ENCODE results near the gene KCTD21.

GRCh38 chr11:77407490-77407948 lies 66.4 kb downstream of the PAK1 start:
- PRO-cap: bidirectional peak, plus-strand start at chr11:77407865, minus-strand start at chr11:77407702
- RAMPAGE, long total RNA, 4 experiments: no peak in any of the 4 experiments

- PRO-cap: unidirectional peak, plus-strand start at chr11:77470699
- RAMPAGE, long total RNA, 4 experiments: no peak in any of the 4 experiments
Measured at GRCh38 chr11:77470299-77471056, 3.4 kb downstream of the PAK1 start.

DNA sequence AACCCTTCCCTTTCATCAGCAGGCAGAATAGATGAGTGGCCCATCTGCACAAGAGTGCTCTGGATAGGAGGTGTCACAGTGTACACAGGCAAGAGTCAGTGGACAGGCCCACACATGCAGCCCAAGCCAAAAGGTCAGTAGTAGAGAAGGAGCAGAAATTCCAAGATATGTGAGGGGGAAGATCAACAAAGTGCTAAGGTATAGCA lies 29.0 kb upstream of the AQP11 start:
- PRO-cap: no peak
- RAMPAGE, long total RNA, 4 experiments: no peak in any of the 4 experiments

DNA sequence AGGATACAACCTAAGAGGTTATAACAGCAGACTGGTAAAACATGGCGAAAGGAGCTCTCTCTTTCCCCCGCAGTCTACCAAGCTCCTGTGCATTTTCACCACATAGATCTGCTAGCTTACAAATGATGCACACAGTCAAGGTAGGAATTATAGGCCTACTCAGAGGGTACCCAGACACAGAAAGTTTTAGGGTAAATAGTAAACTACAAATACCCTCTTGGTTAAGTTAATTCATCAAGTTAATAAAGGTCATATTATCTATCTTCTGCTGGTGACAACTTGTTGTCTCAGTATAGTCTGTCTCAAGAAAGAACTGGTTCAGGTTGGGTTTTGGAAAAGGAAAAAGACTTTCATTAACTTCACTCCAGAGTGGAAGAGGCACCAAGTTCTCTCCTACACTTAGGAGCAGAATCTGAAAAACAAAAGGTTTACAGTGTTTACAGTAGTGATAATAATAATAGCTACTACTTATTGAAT lies 21.3 kb downstream of the CLNS1A start:
- PRO-cap: no peak
- RAMPAGE, long total RNA, 4 experiments: no peak in any of the 4 experiments

GRCh38 chr11:77636602-77637334 lies 826 bp downstream of the CLNS1A start:
- PRO-cap: no peak
- RAMPAGE, long total RNA, 4 experiments: no peak in any of the 4 experiments

DNA sequence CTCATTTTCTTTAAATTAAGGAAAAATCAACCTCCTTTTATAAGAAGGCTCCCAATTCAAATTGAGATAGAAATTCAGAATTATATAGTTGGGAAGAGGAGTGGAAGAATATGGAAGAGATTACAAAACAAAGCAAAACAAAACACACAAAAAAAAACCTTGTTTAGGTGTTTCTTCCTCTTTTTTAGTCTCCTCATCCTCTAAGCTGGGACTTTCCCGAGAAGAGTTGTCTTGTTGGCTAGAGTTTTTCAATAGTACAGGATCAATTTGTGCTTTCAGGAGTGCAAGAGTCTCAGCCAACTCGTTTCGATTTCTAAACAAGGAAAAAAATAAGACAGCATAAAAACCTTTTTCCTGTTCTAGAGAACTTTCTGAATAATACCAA lies 87.8 kb upstream of the CLNS1A start:
- PRO-cap: no peak
- RAMPAGE, long total RNA, 4 experiments: no peak in any of the 4 experiments

GRCh38 chr11:77819052-77819785 lies 1.3 kb downstream of the RSF1 start:
- PRO-cap: unidirectional peak, plus-strand start at chr11:77819478; bidirectional peak, plus-strand start at chr11:77819553, minus-strand start at chr11:77819525
- RAMPAGE, long total RNA, 4 experiments: no peak in any of the 4 experiments

DNA sequence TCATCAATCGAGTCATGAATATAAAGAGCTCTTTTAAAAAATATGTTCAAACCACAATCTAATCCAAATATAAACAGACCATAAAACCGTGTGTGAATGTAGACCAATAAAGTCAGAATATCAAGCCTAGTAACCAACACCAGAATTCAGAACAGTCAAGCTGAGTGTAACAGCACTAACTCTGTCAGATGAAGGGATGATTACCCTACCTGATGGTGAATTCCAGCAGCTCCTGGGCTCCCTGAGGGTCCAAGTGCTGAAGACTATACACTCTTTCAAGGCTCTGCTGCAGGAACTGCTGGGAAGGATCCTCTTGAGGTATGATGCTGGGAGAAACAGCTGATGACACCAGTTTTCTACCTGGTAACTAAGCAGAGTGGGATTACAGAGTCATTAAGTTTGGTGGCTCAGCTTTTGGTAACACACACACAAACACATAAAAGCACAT lies 75.8 kb downstream of the INTS4 start:
- PRO-cap: no peak
- RAMPAGE, long total RNA, 4 experiments: no peak in any of the 4 experiments

DNA sequence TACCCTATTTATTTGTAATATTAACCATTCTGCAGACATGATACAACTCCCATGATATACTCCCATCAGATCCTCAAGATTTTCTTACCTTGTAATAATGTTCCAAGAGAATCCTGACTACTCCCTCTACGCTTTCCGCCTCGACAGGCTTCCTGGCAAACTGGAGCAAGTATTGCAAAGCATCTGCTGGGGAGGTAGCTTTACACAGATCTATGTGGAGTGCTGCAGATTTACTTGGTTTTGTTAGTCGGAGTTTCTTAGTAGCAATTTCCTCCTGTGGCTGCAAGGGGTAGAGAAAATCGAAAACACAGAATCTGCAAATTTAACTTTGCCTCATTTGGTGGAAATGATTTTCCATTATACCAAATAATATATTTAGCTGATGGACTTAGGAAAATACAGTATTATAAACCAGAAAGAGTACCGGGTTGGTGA lies 3.4 kb downstream of the INTS4 start:
- PRO-cap: no peak
- RAMPAGE, long total RNA, 4 experiments: no peak in any of the 4 experiments

GRCh38 chr11:78036860-78037625 lies 14.0 kb upstream of the KCTD14 start:
- PRO-cap: no peak
- RAMPAGE, long total RNA, 4 experiments: no peak in any of the 4 experiments

GRCh38 chr11:78039856-78040866 lies 17.1 kb upstream of the KCTD14 start:
- PRO-cap: no peak
- RAMPAGE, long total RNA, 4 experiments: no peak in any of the 4 experiments

DNA sequence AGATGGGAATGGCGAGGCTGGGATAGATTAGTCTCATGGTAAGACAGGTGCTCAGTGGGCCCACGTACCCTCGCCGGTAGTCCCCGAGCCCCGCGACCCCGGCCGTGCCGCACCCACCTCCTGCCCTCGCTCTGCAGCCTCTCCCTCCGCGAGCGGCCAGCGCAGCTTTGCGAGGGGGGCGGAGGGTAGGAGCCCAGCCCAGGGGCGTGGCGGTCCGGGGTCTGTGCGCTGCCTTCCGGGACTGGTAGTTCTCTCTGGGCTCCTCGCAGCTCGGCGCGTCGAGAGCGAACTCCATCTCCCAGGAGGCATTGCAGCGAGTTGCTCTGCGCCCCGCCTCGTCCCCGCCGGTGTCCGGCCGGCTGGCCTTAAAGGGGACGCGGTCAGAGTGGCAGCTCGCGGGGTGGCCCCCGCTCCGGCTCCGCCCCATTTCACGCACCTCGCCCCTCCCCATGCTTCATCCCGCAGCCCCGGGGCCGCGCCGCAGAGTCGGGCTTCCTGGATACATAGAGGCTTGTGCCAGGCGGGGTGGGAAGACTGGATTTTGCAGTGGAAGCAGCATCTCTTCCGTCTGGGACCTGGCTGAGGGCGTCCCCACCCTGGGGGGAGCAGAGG lies at the start of gene KCTD21:
TSS of gene KCTD21 (minus strand) at position 171 of the 612 bp plus-strand sequence.
- PRO-cap: bidirectional peak, plus-strand start at position 483 of the sequence, minus-strand start at position 169 of the sequence
- RAMPAGE, long total RNA, 4 experiments: start-site peak on the plus strand in 1 of 4 experiments, centred at position 486 of the sequence, 23 reads per replicate; start-site peak on the minus strand in 3 of 4 experiments, centred at positions 147 to 162 of the sequence, 27 to 109 reads per replicate

DNA sequence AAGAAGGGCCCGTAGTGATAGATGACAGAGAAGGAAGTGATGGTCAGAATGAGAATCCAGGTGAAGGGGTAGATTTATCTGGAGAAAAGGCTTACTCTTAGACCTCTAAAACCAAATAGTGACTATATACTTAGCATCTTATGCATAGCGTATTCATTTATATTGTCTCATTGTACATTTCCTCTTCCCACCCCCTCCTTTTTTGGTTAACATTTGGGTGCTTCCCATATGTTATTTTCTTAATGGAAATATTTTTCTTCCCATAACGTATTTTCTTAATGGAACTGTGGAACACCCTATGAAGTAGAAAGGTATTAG lies 87.1 kb downstream of the GAB2 start:
- PRO-cap: no peak
- RAMPAGE, long total RNA, 4 experiments: no peak in any of the 4 experiments

DNA sequence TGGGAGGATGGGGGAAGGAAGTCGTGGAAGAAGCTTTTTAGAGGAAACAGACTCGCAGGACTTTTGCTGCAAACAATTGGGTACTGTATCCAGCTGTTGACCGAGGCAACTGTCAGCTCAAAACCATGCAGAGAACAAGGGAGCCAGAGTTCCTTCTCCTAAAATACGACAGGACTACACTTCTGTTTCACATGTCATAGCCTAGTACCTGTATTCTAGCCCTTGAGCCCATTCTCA lies 66.7 kb downstream of the GAB2 start:
- PRO-cap: no peak
- RAMPAGE, long total RNA, 4 experiments: no peak in any of the 4 experiments

DNA sequence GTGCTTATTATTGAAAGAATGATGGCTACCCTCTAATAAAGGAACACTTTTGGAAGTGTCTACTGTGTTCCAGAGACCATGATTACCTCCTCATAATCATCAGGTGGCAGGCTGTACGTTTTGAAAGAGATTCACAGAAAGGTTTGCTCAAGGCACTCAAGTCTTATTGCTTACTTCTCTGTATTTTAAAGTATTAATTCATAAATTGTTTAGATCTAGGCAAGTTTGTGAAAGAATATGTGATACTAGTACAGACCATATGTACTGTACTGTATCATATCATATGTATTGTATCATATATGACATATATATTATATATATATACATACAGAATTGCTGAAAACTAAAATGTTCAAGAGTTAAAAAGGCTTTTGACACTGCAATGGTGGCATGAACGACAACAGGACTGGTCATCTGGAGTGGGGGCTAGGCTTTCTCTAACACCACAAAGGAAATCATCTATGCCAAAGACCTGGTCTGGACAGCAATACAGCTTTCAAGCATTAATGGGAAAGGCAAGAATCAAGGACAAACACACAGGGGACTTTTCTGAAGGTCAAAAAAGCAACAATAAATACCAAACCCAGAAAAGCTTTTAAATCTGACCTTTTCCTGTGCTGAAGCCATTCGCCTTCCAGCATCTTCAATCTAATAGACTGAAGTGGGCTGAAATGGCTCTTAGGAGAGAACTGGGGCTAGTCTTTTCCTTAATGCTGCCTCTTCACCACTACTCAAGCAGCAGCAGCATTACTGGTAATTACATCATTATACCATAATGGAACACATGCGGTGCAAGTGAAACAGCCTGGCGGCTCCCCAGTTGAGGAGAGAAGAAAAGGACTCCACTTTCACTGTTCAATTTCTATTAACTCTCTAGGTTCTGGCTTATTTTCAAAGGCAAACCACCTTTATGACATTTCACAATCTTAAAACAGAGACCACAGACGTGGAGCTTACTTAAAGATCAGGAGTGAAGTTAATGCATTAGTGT lies 63.2 kb downstream of the GAB2 start:
- PRO-cap: no peak
- RAMPAGE, long total RNA, 4 experiments: no peak in any of the 4 experiments

DNA sequence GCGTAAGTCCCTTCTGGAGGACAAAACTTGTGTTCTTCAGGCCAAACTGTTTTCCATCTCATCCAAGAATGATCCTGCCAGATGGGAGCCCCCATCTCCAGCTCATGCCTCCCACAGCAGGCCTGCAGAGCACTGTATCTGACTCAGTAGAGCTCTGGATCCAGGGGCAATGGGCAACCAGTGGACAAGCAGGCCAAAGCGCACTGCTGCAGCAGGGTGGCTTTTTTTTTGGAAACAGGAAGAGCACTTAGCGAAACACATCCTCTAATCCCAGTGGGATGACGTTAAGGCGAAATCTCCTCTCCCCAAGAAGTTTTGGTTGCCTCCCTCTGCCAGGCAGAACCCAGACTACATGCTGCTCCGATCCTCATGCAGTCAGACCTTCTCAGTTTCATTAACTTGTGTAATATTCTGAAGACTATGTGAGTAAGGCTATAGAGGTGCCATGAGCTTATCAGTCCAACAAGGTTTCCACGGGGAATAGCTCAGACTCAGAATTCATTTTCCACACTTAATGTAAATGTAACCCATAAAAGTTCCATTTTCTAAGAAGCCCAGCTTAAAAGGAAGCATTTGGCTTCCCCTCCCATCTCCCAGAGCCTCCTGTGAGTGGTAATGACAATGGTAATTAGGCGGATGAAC lies 81.3 kb upstream of the NARS2 start:
- PRO-cap: unidirectional peak, minus-strand start at position 230 of the sequence
- RAMPAGE, long total RNA, 4 experiments: no peak in any of the 4 experiments

GRCh38 chr11:79548383-79548666 lies 107.5 kb upstream of the TENM4 start:
- PRO-cap: unidirectional peak, minus-strand start at chr11:79548458
- RAMPAGE, long total RNA, 4 experiments: no peak in any of the 4 experiments

GRCh38 chr11:82419911-82420110 lies 313.9 kb downstream of the FAM181B start:
- PRO-cap: no peak
- RAMPAGE, long total RNA, 4 experiments: no peak in any of the 4 experiments

GRCh38 chr11:82960398-82961141 lies 59.0 kb downstream of the DDIAS start:
- PRO-cap: no peak
- RAMPAGE, long total RNA, 4 experiments: no peak in any of the 4 experiments

GRCh38 chr11:82996069-82996563 lies 75.6 kb downstream of the RAB30 start:
- PRO-cap: unidirectional peak, plus-strand start at chr11:82996339
- RAMPAGE, long total RNA, 4 experiments: no peak in any of the 4 experiments